ENCODE measurements around a stretch of chr13.

GRCh38 chr13:79387562-79388186 is 18.4 kb downstream of the RBM26 start:
- PRO-cap, result no peak

- PRO-cap, result no peak
Observed at GRCh38 chr13:79482198-79482773, 1.3 kb downstream of the NDFIP2 start.

DNA sequence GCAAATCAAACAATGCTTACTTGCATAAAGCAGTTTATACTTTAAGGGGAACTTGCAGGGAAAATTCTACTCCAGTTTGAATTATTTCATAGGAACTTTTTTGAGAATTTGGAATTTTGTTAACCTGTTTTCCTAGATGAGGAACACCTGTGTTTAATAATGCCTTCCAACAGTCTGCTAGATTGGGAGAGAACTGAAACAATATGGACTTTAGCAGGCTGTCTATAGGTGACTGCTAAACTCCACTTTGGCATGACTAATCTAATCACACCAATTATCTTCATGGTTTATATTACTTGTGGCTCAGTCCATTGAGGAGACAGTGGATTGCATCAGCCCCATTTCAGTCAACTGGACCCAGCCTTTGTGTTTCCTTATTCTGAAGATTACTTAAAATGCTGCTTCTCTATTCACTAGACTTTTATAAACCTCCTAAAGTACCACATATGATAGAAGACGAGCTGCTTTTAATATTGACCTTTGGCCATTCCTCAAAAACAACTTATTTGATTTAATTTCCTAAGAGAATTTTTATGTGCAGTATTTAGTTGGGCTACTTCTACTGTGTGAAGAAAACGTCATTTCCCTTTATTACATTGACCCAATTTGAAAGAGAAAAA is 295.6 kb downstream of the NDFIP2 start:
- PRO-cap, result no peak

GRCh38 chr13:80070291-80070613 is 270.7 kb downstream of the SPRY2 start:
- PRO-cap, result no peak

GRCh38 chr13:80444188-80444670 is 103.3 kb upstream of the SPRY2 start:
- PRO-cap, result no peak

DNA sequence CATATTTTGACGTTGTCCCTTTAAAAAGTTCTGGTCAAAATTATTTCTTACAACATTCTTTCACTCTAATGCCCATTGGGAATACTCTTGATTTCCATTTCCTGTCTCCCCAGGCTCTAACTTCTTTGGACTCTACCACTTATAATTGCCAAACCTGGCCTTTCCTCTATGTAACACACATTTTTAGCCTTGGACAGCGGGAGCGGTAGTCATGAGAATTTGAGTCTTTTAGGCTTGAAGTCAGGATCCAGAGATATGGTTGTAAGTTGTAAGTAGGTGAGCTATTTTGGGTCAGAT is 163.5 kb upstream of the SPRY2 start:
- PRO-cap, result no peak

GRCh38 chr13:84086232-84087026 is 204.2 kb upstream of the SLITRK1 start:
- PRO-cap, result no peak

- PRO-cap, result unidirectional peak, plus-strand start at chr13:85483560
Observed at GRCh38 chr13:85483472-85483671, 315.8 kb downstream of the SLITRK6 start.

DNA sequence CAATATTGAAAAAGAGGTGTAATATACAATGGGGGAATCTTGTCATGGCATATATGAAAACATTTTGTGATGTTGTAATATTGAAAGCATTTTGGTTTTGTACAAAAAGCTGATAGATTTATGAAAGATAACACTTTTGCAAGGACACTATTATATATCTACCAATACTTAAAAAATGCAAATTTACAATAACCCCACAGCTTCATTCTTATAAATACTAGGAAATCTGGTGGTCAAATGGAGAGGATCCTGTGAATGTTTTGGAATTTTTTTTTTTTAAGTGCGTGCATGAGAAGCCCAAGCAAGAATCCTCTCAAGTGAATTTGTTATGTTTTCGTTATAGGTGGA is 1263.0 kb downstream of the SLITRK5 start:
- PRO-cap, result unidirectional peak, plus-strand start at position 268 of the sequence

- PRO-cap, result no peak
Observed at GRCh38 chr13:89401198-89401697, 1730.1 kb downstream of the SLITRK5 start.

GRCh38 chr13:91348344-91349236 is 49.8 kb upstream of the GPC5 start:
- PRO-cap, result bidirectional peak, plus-strand start at chr13:91348807, minus-strand start at chr13:91348778; bidirectional peak, plus-strand start at chr13:91349089, minus-strand start at chr13:91348998

DNA sequence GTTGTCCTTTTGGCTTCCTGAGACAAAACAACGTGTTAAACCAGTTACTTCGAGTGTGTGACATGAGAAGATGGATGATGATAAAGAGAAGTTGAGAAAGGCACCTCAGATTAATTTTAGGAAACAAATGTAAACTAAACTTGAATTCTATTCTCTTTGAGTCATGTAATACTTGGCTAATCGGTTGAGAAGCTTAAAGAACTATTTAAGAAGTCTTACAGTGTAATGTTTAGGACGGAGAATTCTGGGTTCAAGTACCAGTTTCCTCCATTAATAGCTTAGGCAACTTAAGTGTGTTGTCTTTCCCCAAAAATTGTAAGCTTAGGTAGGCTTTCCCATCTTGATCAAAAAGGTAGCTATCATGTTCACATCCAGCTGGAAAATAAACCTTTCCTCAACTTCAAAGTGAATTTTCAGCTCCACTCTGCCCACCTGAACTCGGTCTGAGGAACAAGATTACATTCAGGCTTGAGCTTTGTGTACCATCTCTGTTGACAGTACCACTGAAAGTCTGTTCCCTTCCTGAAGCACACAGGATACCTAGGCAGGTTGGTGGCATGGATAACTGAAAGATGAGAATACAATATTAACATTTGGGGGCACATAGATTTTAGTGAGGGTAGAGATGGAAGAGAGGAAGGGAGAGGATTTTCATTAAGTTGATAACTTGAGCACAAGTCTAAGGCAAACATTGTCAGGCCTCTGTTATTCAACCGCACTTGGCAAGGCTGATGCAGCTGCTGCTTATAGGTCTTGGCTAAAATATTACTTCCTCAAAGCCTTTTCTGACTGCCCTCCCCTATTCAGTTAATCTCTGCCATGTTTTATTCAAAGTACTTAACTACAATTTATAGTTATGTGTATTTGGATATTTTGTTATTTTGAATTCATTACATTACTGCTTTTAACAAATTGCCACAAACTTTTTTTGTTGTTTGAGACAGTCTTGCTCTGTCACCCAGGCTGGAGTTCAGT is 40.2 kb upstream of the GPC5 start:
- PRO-cap, result no peak

- PRO-cap, result unidirectional peak, minus-strand start at chr13:91385518
Observed at GRCh38 chr13:91385361-91385664, 13.1 kb upstream of the GPC5 start.

DNA sequence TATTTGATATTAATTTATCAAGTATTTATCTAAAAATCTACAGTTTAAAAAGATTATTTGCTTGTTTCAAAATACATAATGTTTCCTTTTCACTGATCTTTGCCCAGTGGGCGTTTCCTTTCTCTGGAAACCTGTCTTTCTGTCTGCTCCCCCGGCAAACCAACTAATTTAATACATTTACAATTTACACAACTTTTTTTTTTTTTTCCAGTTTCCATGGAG is 5.2 kb downstream of the GPC6 start:
- PRO-cap, result no peak

GRCh38 chr13:94154323-94154676 is 325.2 kb downstream of the DCT start:
- PRO-cap, result no peak

- PRO-cap, result no peak
Observed at GRCh38 chr13:94291811-94292535, 187.5 kb downstream of the DCT start.

DNA sequence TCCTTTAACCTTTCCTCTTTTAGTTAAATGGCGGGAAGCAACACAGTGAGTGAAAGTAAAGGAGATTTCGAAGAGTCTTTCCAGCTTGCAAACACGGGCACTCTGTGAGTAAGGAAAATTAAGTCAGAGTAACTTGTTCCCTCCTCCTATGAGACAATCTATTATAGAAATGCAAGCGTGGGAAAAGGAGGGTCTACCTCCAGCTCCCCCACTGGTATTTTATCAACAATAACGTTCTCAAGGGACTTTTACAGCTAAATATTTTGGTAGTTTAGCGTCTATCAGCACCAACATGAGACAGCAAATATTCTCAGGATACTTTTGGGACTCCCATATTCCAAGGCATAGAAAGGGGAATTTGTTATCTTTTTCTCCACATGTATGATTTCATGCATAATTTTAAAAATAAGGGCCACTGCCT is 152.7 kb downstream of the DCT start:
- PRO-cap, result no peak

- PRO-cap, result unidirectional peak, plus-strand start at chr13:94548845; bidirectional peak, plus-strand start at chr13:94549454, minus-strand start at chr13:94549388
Observed at GRCh38 chr13:94548806-94549684, 46.9 kb downstream of the TGDS start.

- PRO-cap, result no peak
Observed at GRCh38 chr13:94585453-94585803, 10.5 kb downstream of the TGDS start.

GRCh38 chr13:94683542-94683813 is 28.9 kb downstream of the SOX21 start:
- PRO-cap, result no peak

Data from rectum (tissue), 1 donor.